ENCODE data around the gene ZFYVE26.

- RRBS = 3% methylated on average over 4 of the region's 37 CpGs
Measured at GRCh38 chr14:67816427-67817433, at the start of gene ZFYVE26. TSS of gene ZFYVE26 (minus strand) at chr14:67816590.

- RRBS = no CpG with 5 or more reads among the region's 2 CpGs
Measured at GRCh38 chr14:67856854-67857200, 37.2 kb downstream of the RAD51B start.

DNA sequence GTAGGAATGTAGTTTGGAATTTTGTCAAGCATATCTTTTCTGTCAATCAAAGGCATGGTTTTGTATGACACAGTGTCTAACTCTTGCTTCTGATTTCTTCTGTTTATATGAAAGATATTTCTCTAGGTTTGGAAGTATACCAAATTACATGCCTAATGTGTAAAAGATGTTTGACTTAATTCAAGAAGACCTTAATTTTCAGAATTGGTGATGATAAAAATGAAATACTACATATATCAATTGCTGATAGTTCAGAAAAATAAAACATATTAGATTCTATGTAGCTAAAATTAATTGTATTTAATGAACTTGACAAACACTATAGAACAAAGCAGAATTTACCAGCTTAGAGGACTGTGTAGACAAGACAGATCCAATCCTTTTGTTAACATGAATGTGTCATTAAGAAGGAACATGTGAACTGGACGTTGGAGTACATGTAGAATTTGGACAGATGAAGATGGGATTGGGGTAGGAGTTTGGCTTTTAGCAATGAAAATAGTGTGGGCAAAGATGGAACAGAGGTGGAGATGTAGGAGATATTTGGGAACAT, 135.9 kb downstream of the RAD51B start:
- RRBS = no CpG with 5 or more reads among the region's 1 CpG

- RRBS = no CpG with 5 or more reads among the region's 2 CpGs
Measured at GRCh38 chr14:68145070-68145465, 325.5 kb downstream of the RAD51B start.

- RRBS = no CpG with 5 or more reads among the region's 1 CpG
Measured at GRCh38 chr14:68268701-68269129, 449.1 kb downstream of the RAD51B start.

GRCh38 chr14:68364207-68364821, 428.6 kb downstream of the ZFP36L1 start:
- RRBS = no CpG with 5 or more reads among the region's 18 CpGs

- RRBS = no CpG with 5 or more reads among the region's 7 CpGs
Measured at GRCh38 chr14:68384441-68384773, 408.5 kb downstream of the ZFP36L1 start.

- RRBS = no CpG with 5 or more reads among the region's 7 CpGs
Measured at GRCh38 chr14:68450007-68450361, 342.9 kb downstream of the ZFP36L1 start.

- RRBS = no CpG with 5 or more reads among the region's 2 CpGs
Measured at GRCh38 chr14:68473862-68474207, 319.0 kb downstream of the ZFP36L1 start.

DNA sequence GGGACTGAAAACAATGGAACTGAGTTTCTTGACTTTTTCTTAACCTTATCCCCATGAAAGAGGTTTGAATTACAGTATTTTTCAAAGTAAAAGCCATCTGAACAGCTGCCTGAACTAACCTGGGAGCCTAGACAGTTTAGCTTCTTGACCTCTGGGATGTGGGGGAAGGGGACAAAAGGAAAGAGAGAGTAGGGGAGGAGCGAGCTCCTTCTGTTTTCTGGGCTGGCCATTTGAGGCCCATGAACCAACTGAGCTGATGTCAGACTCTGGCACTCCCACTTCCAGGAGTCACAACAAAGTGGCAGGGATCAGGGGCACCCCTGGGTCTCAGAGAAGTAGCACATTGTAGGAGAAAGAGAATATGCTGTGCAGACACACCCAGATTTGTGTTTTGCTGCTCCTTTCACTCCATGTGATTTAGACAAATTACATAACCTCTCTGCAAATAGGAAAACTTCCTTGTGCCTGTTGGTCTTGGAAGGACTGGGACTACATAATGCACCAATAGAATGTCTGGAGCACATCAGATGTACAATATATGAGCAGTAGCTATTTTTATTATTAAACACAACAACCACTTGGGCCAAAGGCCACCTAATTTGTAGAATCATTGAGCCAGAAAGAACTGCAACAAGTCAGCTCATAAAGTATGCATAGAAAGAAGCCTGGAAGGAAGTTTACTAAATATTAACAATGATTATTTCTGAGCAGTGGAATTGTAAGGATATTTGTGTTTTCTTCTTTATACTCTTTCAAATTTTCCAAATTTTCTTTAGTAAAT, 265.5 kb downstream of the ZFP36L1 start:
- RRBS = no CpG with 5 or more reads among the region's 1 CpG

- RRBS = no CpG with 5 or more reads among the region's 5 CpGs
Measured at GRCh38 chr14:68543920-68544923, 248.6 kb downstream of the ZFP36L1 start.

DNA sequence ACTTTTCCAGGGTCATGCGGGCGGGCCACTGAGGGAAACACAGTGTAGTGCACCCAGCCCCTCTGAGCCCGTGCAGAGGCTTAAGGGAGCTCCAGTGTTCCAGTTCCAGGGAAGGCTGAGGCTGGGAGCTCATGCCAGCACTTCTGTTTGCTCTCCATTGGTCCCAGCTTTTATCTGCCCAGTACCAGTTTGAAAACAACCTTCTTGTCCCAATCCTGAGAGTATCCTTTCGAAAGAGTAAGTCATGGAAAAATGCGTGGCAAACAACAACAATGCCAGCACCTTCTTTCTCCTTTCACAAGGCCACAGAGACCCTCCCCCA, 185.8 kb downstream of the ZFP36L1 start:
- RRBS = no CpG with 5 or more reads among the region's 5 CpGs

DNA sequence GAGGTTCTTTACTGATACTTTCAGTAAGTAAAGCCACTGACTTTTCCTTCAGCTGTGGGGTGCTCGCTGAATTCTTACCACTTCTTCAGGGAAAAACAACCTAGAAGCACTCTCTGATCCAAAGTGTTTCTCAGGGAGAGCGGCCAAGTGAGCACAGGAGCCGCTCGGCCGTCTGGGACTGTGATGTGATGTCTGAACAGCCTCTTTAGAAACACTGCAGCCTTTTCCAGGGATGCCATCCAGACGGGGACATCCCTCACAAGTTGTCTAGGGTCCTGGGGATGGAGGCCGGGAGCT, 160.7 kb downstream of the ZFP36L1 start:
- RRBS = no CpG with 5 or more reads among the region's 7 CpGs

DNA sequence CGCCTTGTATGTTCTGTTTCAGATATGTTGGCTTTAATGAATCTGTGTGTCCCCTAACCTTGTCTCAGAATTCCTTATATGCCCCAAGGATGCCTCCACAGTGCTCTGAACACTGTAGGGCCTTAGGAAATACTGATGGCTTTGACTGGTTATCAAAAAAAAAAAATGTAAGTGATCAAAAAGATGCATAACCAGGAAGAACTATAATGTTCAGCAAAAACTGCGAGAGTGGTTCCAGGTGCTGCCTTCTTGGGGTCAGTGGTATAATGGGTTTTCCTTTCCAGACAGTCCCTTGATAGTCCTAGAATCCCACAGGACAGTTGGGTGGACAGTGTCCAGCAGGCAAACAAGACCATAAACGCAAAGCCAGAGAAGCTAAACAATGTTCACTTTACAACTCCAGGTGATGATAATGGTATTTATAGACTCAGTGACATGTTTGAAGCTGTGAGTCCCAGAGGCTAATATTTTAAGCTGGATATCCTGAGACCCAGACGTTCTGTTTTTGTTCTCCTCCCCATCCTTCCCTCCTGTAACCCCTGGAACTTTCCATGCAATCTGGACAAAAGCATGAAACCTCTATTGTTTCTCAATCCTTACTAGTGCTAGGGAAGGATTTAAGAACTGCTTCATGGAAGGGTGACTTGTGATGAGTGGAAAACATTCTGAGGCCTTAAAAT, 121.1 kb downstream of the ZFP36L1 start:
- RRBS = no CpG with 5 or more reads among the region's 4 CpGs

GRCh38 chr14:68682311-68682638, 110.6 kb downstream of the ZFP36L1 start:
- RRBS = no CpG with 5 or more reads among the region's 3 CpGs

DNA sequence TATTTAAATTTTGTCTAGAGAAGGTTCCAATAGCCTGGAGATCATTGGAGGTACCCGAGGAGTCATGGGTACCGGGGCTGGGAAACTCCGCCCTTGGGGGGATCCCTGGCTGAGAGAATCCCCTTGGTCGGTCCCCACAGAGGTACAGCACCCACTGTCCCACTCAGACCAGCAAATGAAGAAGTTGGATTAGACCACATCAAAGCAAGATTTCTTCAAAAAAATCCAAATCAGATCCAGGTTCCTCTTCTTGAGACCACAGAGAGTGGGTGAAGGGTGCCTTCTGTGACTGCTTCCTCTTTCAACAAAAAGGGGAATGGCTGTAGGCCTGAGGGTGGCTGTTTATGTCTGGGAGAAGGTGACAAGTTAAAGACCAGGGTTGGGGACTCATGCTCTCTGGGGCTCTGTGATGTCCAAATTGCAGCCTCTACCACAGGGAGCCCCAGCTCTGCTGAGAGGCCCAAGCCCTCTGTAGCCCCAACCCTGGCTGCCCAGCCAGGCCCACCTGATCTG, 51.0 kb downstream of the ZFP36L1 start:
- RRBS = no CpG with 5 or more reads among the region's 4 CpGs

DNA sequence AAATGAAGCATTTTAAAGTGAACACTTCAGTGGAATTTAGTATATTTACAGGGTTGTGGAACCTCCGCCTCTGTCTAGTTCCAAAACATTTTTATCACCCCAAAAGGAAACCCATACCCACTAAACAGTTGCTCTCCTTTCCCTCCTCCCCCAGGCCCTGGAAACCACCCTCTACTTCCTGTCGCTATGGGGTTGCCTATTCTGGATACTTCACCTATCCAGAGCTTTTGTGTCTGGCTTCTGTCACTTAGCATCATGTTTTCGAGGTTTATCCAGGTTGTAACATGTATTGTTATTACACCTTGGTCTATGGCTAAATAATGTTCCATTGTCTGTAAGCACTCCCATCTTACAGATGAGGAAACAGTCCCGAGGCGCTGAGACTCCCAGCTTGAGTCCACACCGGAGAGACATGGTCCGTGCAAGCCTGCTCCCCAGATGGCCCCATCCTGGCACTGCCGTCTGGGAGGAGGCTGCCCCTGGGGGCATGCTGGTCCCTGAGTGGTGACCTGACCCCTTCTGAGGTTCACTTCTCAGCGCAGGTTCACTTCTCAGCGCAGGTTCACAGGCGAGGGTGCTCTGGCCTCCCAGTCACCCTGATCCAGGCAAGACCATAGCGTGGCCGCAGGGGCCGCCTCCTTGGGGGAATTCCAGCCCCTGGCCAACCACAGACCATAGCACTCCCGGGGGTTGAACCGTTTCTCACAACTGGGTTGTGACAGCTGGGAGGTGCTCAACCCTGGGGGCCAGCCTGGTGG, 27.9 kb upstream of the ZFP36L1 start:
- RRBS = 38% methylated on average over 2 of the region's 16 CpGs

GRCh38 chr14:68843148-68844394, 50.7 kb upstream of the ZFP36L1 start:
- RRBS = no CpG with 5 or more reads among the region's 24 CpGs

DNA sequence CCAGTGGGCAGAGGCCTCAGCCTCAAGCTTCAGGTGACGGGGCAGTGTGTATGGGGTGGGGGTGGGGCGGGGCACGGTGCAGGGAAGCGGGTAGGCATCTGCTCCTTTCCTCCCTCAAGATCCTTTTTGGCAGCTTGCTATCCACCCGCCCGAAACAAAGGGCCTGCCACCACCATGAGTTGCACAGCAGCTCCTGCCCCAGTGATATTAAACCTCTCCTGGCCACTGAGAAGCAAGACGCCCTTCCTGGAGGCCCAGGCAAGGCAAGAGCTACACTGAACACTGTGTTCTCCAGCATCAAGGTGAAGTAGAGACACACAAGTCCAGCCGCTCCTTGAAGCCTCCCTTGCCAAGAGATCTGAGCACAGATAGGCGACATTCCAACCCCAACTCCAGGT, 71.0 kb downstream of the ACTN1 start:
- RRBS = no CpG with 5 or more reads among the region's 9 CpGs

- RRBS = no CpG with 5 or more reads among the region's 3 CpGs
Measured at GRCh38 chr14:68911754-68912008, 67.4 kb downstream of the ACTN1 start.

Data from UCH-1 (cell line).